Mesothelial cell of epicardium (in vitro differentiated cells): ENCODE data around the genes DDX55 and CCDC92.

GRCh38 chr12:123237601-123238108 lies 4.4 kb downstream of the MTRFR start:
- PRO-cap, result no peak

DNA sequence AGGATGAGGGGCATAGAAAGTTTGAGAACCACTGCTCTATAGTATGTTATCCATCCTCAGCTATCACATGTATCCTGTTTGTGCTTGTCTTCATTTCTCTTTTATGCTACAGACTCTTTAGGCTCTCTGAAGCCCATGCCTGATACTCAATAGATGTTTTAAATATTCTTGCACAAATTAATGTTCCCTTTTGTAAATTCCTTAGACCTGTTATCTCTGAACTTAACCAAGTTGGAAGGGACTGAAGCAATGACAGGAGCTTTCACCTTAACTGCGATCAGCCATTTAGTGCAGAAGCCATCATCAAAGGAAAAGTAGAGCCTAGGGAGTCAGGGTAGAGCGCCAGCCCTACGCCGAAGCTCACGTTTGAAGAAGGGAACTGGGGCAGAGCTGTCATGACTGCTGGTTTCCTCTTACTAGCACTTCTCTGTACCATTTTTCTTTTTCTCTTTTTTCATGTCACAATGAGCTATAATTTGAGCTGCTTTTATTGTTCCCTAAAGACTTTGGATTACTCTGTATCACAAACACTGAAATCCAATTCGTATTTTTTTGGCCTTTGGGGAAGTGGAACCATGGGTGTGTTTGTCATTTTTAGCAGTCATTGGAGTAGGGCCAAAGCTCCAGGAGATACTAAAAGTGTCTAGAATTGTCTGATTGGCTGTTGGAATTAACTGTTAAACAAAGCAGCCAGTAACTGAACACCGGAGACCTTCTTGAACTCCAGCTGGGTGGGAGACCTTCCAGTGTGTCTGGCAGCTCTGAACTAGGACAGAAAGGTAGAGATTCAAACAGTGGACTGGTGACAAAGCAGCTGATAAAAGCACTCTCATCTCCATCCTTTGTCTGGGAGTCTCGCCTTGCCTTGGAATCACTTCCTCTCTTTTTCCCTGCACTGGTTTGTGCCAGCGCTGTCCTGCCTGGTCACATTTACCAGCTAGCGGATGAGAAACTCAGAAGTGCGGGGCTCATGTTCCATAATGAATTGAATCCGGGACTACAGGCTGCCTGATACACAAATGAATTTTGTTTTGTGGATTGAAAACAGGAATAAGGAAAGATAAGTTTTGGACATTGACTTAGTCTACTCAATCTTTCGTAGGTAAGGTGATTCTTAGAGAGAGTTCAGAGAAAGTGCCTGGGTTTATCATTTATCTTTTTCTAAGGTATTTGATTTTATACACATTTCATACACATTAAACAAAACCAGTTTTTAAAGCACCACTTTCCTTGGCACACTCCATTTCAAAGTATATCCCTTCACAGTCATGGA lies 9.1 kb downstream of the MTRFR start:
- PRO-cap, result no peak

- PRO-cap, result no peak
These were observed 1.4 kb downstream of the CDK2AP1 start for GRCh38 chr12:123269916-123270991.

GRCh38 chr12:123512167-123513422 lies 20.9 kb downstream of the RILPL1 start:
- PRO-cap, result no peak

DNA sequence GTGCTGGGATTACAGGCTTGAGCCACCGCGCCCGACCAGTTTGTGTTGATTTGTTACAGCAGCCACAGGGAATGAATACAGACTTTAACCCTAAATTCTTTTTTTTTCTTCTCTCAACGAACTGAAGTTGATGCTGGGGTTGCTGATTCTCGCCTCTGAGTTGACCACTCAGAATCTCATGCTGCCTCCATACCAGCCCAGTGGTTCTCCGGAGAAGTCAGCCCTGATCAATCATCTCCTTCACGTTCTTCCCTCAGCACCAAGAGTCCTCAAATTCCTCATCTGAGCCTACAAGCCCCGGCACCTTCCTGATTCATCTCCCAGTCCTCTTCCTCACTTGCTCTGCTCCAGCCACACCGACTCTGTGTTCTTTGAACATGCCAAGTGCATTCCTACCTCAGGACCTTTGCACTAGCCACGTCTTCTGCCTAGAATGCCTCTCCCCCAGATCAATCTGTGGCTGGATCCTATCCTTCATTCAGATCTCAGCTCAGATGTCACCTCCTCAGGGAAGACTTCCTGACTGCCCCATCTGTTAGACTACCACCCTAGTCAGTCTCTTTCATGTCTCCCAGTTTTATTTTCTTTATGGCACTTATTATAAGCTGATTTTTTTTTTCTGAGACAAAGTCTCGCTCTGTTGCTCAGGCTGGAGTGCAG lies 4.7 kb downstream of the RILPL1 start:
- PRO-cap, result no peak

DNA sequence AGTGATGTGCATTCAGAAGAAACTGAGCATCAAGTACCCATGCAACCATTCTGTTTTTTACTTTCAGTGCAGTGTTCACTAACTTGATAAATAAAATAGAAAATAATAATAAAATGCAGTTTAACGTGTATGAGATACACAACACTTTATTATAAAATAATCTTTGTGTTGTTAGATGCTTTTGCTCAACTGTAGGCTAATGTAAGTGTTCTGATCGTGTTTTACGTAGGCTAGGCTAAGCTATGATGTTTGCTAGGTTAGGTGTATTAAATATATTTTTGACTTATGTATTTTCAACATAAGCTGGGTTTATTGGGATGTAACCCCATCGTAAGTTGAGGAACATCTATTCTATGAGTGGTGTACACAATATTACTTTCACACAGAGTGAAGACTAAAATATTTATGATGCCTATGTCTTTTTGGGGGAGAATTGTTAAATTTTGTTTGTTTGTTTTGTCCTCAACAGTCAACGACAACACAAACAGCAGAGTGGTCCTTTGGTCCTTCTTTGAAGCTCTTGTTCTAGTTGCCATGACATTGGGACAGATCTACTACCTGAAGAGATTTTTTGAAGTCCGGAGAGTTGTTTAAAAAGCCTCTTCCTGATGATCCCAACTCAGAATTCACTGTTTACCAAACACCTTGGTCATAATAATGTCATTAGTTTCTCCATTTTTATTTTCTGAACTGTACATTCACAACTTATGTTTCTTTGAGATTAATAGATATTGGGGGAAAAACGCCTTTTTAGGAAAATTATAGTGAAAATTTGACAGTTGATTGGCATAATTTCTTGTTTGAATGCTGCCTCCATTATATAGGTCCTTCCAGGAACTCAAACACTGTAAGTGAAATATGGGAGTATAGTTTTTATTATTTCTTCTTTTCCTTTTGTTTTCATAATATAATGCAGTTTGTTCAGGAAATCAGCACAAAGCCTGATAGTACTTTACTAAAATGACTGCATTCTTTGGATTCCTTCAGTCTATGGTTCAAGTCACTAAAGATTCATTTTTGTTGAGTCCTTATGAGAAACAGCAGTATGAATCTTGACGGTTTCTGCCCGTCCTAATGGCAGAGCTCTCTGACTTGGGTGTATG lies 5.4 kb upstream of the DDX55 start:
- PRO-cap, result no peak

GRCh38 chr12:123601939-123603061 lies at the start of gene DDX55:
Gene DDX55 (plus strand): TSS chr12:123602099.
- PRO-cap, result no peak

DNA sequence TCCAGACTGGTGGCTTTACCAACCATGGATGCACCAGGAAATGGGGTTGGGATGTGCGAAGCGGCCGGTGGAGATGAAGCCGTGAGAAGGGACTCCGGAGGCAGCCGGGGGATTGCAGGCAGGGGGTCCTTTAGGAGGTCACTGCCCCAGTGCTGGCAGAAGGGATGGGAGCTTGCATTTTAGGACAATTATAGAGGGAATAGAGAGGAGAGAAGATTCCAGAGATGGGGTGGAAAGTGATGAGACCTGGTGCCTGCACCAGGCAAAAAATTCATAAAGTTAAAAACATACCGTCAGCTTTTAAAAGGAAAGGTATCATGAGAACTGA lies 61.1 kb downstream of the DNAH10 start:
- PRO-cap, result no peak

GRCh38 chr12:123934868-123935420 lies 37.7 kb downstream of the CCDC92 start:
- PRO-cap, result no peak

DNA sequence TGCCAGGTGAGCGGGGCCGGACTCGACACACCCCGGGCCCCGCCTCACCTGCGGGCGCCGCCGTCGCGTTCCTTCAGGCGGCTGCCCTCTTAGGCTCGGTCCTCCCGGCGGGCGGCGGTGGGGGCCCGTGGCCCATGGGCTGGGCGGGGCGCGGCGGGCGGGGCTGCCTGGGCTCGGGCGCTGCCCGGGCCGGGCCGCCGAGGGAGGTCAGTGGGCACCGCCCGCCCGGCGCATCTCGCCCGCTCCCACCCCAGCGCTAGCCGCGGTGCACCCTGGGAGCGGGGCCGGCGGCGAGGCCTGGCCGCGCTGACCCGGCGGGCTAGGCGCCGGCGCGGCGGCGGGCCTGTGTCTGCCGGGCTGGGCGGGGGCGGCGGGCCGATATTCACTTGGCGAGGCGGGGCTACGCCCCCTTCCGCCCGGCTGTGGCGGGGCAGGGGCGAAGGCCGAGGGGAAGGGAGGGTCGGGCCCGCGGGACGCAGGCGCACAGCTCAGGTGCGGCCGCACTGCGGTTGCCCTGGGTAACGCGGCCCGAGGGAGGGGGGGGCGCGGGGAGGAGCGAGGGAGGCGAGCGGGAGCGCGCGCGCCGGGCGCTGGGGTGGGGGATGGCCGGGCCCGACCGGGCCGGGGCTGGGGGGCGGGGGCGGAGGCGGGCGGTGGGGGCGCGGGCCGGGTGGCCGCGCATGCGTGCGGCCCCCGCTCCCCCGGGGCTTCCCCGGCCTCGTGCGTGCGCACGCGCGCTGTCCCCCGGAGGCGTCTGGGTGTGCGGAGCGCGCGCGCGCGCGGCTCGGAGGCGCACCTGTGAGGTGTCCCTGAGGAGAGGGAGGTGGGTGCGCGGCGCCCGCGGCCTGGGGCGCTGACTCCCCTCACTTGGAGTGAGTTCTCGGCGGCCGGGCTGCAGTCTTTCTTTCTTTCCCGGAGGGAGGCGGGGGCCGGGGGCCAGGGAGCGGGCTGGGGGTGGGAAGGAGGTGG lies at the start of gene CCDC92:
CCDC92 (minus strand) TSS at position 351 of the 969 bp plus-strand sequence.
- PRO-cap, result unidirectional peak, minus-strand start at position 351 of the sequence; unidirectional peak, plus-strand start at position 747 of the sequence

GRCh38 chr12:124159641-124160145 lies 135.2 kb upstream of the RFLNA start:
- PRO-cap, result no peak

DNA sequence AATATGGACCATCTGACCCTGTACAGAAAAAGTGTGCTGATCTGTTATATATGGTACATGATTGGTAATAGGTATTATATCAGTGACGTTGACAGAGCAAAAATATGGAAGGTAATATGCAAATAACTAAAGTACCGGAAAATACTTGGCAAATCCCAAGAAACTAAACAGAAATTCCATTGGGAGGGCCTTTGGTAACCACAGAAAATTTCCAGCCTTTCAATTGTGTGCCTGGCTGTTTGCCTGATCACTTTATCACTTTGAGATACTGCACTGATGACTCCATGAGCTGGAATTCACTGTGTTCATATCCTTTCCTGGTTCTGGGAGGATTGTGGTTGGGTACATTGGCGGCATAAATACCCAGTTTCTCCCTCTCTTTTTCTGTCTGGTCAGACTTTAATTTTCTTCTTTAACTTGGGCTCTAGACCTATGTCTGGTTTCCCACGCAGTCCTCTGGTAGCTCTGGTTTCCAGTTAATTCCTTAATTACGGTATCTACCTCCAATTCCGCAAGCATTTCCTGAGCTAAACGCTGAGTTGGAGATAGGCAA lies 61.5 kb upstream of the RFLNA start:
- PRO-cap, result no peak

DNA sequence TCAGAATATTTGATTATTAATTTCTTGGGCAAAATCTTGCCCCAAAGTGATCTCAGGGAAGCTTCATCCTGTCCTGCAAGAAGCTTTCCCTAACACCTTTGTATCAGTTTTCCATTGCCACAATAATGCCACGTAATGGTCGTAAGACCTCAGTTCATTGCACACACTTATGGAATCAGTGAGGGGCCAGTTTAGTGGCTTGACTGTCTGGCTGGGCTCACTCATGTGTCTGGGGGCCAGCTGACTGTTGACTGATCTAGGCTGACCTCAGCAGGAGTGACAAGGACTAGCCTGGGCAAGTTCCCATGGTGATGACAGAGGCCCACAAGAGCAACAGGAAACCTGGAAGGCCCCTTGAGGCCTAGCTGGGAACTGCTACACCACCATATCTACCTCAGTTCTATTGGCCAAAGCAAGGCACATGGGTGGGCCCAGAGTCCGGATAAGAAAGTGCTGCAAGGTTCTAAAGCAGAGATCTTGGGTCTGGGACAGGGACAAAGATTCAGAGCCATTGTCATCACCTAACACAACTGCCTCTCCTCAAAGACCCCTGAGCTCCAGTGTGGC lies 21.3 kb upstream of the RFLNA start:
- PRO-cap, result no peak

- PRO-cap, result no peak
These were observed 16.9 kb upstream of the RFLNA start for GRCh38 chr12:124277975-124278359.

- PRO-cap, result no peak
These were observed 40.0 kb downstream of the RFLNA start for GRCh38 chr12:124334740-124335495.

DNA sequence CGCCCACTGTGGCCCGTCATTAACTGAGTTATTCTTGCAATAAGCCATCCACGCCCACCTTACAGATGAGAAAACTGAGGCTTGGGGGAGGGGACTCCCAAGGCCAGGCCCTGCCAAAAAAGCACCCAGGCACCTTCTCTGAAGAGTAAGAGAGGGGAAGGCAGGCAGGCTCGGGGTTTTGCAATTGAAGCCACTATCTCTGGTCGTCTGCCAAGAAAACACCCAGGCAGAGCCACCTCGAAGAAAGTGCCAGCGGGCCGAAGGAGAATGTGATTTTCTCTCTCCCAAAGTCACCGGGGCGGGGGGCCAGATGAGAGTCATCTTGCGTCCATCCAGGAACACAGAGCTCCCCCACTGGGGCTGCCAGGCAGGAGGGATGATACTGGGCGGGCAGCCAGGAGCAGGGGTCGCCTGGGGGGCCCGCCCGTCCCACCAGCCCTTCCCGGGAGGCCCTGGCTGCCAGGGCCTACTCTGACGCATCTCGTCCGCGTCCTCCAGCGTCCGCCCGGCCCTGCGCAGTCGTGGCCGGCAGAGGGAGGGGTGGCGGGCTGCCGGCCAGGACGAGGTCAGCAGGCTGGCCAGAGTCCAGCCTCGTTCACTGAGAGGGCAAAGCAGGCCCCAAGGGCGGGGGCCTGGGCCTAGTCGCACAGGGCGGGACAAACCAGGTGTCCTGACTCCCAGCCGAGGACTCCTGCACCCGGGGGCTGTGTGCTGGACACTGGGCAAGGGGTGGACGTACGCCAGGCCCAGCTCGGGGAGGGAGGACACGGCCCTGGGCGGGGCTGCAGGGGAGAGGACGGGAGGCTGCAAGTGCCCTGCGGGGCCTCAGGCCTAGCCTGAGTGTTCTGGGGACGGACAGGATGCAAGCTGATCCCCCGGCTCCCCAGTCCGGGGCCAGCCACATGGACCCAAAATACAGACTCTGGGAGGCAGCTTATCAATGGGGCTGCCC lies 74.4 kb downstream of the RFLNA start:
- PRO-cap, result no peak

- PRO-cap, result no peak
These were observed 115.8 kb downstream of the NCOR2 start for GRCh38 chr12:124451534-124452167.

- PRO-cap, result no peak
These were observed 73.4 kb downstream of the NCOR2 start for GRCh38 chr12:124493865-124494592.

DNA sequence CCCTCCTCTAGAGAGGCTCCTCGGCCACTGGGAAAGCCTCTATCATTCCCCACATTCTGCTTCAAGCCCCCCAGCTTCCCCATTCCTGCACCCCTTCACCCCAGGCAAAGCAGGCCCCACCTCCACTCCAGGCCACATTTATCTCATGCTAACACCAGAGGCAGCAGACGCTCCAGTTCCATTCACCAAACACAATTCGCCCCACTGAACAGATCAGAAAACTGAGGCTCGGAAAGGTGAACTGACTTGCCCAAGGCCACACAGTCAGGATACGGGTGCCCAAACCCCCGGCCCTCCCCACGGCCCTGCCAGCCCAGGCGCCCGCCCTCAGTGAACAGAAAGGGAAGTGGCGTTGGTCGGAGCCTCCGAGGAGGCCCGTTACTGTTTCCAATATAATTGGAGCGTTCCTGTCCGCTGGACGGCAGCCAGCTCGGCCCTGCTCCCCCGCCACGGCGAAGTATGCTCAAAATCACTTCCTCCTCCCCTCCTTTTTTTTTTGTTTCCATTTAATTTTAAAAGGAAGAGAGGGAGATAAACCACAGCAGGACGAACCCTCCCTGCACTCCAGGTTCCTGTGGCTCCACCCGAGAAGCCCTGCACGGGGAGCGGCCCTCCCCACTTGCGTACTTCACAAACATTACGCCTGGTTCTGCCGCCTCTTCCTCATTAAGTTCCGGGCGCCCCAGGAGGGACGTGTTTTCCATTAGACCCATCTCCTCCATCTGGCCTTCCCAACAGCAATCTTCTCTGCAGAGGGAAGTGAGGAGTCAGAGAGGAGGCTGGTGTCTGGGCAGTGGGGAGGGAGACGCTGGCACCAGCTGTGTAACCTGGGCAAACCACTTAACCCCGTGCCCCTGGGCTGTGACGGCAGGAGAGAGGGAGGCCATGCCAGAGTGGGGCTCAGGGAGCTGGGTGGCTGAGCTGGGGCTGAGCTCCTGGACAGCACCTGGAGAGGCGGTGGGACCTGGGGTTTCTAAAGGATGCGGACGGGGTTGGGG lies 61.1 kb downstream of the NCOR2 start:
- PRO-cap, result no peak

DNA sequence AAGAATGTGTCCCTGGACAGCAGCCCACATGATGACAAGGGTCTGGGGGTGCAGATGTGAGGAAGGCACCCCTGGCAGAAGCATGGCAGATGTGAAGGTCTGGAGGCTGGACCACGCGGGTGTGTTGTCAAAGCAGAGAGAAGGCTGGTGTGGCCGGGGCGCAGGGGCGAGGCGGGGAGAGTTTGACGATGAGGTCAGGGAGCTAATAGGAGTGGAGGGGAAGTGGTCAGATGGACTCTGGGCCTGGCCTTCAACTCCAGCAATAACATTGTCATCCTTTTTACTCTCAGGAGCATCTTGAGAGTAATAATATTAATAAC lies 48.1 kb downstream of the NCOR2 start:
- PRO-cap, result no peak